Amniotic epithelial cell (primary cell): ENCODE measurements around the gene P4HA3.

GRCh38 chr11:73467450-73467992 lies 91.3 kb downstream of the RELT start:
- RRBS, result no CpG with 5 or more reads among the region's 3 CpGs

GRCh38 chr11:73598428-73598933 lies 569 bp upstream of the FAM168A start:
- RRBS, result no CpG with 5 or more reads among the region's 18 CpGs

DNA sequence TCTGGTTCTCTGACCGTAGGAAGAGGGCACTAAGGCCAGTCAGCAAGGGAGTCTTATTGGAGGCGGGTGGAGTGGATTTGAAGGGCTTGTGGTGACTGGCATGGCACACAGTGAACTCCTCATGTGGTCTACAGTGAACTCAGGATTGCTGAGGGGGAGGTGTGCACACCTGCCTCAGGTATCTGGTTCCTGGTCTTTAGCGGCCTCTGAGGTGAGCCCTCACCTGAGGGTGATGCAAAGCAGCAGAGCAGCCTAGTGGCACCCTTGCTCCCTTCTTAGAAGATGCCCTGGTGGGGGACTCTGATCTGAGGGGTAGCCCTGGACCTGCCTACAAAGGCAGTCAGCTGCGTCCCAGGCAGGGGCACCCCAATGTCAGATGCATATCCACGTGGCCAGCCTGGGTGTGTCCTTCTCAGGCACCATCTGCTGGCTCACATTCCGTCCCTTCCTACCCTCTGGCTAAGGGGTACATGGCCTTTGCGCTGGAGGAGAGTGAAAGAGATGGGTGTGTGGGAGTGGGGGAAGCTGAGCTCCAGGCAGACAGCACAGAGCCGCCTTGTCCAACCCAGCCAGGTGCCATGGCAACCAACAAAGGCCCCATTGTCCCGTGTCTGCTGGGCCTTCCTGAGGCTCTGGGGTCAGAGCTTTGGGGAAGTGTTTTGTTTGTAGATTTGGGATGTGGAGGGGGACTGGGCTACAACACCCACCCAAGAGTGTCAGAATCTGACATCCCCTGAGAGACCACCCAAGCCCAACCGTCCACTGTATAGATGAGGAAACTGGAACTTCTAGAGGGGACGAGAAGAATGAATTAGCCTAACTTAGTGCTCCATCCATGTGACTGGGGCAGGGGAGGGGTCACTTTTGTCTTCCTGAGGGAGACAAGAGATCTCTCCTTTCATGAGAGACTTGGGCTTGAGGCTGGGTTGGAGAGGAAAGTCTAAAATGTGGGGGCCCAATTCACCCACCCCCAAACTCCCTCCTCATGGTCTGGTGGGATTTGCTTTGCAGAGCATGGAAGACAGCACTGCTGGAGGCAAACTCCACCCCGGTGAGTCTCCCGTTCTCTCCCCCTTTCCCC lies 5.9 kb downstream of the PLEKHB1 start:
- RRBS, result no CpG with 5 or more reads among the region's 13 CpGs

GRCh38 chr11:73784895-73785165 lies 2.8 kb upstream of the MRPL48 start:
- RRBS, result no CpG with 5 or more reads among the region's 1 CpG

- RRBS, result no CpG with 5 or more reads among the region's 5 CpGs
Measured at GRCh38 chr11:73868924-73870004, 7.4 kb downstream of the COA4 start.

- RRBS, result no CpG with 5 or more reads among the region's 6 CpGs
Measured at GRCh38 chr11:73973997-73974743, 8.5 kb downstream of the UCP2 start.

- RRBS, result 97% methylated on average over 5 of the region's 14 CpGs
Measured at GRCh38 chr11:73976508-73977138, 6.0 kb downstream of the UCP2 start.

DNA sequence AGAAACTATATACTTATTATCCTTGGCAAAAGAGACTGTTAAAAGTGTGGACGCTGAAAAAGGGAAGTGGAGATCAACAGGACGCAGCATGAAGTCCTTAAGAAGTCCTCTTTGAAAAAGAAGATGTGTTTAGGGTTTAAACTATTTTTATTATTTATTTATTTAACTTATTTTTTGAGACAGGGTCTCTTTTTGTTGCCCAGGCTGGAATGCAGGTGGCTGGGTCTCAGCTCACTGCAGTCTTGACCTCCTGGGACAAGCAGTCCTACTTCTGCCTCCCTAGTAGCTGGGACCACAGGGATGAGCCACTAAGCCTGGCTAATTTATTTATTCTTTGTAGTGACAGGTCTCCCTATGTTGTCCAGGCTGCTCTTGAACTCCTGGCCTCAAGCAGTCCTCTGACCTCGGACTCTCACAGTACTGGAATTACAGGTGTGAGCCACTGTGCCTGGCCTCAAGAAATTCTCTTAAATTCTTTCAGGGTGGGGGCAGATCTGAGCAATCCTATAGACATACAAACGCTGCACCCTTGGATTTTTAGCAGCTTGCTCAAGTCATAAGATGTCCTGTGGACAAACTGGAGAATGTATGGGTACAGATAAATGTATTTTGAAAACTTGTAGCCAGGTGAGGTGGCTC lies 1.8 kb upstream of the UCP2 start:
- RRBS, result no CpG with 5 or more reads among the region's 4 CpGs

GRCh38 chr11:74005125-74005812 lies 3.6 kb downstream of the UCP3 start:
- RRBS, result no CpG with 5 or more reads among the region's 16 CpGs

GRCh38 chr11:74311333-74311858 lies at the start of gene P4HA3:
Gene P4HA3 (minus strand): TSS chr11:74311640.
- RRBS, result no CpG with 5 or more reads among the region's 58 CpGs

DNA sequence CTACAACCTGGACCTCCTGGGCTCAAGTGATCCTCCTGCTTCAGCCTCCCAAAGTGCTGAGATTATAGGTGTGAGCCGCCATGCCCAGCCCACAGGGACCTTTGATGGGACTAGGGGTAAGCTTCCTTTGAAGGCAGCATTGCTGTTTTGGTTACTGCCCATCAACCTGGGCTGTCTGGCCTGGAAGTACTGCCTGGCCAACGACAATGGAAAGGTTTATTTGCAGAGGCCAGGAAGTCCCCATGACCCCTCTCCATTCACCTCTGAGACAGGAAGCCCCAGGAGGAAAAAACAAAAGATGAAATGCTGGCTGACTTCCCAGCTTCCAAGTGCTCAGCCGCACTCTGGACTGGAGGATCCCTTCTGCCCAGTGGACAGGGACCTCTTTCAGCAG lies 32.9 kb upstream of the POLD3 start:
- RRBS, result no CpG with 5 or more reads among the region's 3 CpGs

DNA sequence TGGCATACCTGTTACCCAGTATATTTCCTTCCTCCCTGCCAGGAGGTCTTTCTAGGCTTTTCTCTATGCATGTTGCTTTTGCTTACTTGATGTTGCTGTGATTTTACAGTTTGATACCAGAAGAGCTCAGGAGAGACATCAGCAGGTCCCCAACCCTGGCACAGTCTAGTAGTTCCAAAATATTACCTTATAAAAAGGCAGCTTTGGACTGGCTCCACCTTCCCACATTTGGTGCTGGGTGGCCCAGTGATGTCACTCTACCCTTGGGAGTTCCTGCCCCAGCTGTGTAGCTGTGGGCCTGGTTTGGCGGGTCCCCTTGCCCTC lies 54.8 kb downstream of the CHRDL2 start:
- RRBS, result no CpG with 5 or more reads among the region's 1 CpG

DNA sequence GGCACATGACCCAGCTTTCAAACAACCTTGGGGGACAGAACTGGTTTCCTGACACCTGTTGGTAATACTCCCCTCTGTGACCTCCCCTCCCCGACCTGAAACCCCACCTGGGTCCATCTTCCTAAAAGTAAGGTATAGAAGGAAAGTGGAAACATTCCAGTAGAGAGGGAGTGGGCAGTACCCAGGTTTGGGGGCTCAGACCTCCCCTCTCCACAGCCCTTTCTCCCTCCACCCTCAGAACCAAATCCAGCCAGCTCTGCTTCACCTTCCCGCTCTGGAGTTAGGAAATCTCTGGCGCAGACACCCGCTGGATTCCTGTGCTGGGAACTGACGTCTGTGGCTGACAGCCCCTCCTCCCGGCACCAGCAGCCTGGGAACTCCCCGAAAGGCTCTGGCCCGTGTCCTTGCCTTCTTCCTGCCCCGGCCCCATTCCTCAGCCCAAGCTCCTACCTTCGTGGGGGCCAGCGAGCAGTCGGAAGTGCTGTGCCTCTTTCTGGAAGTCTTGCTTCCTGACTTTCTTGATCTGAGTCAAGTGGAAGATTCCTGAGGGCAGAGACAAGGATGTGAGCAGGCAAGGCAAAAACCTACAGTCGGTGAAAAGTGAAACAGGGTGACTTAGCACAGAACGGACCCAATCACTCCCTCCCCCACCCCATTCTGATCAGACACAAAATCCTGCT lies 34.3 kb downstream of the CHRDL2 start:
- RRBS, result 5% methylated on average over 4 of the region's 14 CpGs

DNA sequence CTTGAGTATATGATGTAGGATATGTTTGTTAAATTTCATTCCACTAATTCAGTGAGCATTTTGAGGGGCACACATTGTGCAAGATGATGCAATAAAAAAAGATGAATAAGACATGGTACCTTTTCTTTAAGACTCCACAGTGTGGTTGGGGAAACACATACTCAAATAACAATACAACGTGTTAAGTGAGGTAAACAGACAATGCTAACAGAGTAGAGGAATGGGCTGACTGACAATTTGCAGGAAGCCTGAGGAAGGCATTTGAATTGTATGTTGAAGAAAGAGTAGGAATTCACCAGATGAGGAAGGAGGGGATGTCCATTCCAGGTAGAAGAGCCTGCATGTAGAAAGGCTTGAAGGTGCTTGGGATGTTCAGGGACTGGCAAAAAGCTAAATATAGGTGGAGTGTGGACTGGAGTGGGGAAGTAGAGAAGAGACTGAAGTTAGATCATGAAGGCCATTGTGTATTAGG lies 6.8 kb downstream of the RNF169 start:
- RRBS, result no CpG with 5 or more reads among the region's 1 CpG

DNA sequence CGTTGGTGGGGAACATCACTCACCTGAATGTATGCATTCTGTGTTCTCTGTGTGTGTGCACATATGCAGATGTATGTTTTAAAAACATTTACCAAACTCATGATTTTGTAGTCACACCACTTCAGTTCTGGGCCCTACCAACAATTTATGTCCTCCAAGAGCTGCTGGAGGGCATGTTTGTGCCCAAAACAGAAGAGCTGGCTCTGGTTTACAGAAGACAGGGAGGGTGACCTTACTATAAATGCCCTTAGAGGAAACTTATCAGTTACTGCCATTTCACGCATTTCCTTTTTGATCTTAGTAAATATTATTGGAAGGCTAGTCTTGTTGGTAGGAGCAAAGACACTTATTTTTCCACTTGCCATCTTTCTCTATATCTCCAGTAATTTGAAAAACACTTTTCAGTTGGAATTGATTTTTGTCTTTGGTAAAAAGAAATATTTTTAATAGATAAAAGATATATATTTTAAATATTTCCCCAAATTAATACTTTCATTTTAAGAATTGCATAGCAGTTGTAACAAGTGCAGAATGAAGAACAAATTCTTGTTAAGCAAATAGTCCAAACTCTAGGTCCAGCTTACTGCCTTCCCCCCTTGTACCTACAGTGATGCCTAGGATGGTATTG lies 90.0 kb downstream of the RNF169 start:
- RRBS, result no CpG with 5 or more reads among the region's 2 CpGs

- RRBS, result no CpG with 5 or more reads among the region's 19 CpGs
Measured at GRCh38 chr11:75139963-75140642, 10.8 kb upstream of the SLCO2B1 start.

DNA sequence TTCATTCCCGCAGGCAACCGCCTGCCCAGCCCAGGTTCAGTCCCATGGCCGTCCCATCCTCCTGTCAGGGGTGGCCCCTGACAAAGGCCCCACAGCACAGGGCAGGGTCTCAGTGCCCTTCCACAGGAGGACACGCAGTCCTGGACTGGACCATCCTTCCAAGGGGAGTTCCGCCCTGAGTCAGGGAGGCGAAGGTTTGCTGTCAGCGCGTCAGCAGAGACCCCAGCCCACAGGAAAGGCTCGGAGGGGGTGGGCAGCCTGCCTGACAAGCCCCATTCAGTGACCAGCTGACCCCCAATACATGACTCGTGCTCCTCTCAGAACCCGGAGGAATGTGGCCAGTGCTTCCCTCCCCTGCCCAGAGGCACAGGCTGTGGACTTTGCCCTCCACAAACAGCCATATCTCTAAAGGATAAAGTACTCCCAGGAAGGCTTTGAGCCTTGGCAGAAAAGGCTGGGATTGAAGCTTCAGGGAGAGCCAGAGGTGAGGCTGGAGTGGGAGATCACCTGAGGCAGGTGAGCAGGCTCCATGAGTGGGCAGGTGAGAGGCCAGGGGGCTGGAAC lies 8.6 kb downstream of the SLCO2B1 start:
- RRBS, result no CpG with 5 or more reads among the region's 11 CpGs

GRCh38 chr11:75263287-75263705 lies 22.7 kb downstream of the TPBGL start:
- RRBS, result no CpG with 5 or more reads among the region's 7 CpGs

GRCh38 chr11:75303502-75304132 lies 47.8 kb downstream of the ARRB1 start:
- RRBS, result no CpG with 5 or more reads among the region's 11 CpGs

DNA sequence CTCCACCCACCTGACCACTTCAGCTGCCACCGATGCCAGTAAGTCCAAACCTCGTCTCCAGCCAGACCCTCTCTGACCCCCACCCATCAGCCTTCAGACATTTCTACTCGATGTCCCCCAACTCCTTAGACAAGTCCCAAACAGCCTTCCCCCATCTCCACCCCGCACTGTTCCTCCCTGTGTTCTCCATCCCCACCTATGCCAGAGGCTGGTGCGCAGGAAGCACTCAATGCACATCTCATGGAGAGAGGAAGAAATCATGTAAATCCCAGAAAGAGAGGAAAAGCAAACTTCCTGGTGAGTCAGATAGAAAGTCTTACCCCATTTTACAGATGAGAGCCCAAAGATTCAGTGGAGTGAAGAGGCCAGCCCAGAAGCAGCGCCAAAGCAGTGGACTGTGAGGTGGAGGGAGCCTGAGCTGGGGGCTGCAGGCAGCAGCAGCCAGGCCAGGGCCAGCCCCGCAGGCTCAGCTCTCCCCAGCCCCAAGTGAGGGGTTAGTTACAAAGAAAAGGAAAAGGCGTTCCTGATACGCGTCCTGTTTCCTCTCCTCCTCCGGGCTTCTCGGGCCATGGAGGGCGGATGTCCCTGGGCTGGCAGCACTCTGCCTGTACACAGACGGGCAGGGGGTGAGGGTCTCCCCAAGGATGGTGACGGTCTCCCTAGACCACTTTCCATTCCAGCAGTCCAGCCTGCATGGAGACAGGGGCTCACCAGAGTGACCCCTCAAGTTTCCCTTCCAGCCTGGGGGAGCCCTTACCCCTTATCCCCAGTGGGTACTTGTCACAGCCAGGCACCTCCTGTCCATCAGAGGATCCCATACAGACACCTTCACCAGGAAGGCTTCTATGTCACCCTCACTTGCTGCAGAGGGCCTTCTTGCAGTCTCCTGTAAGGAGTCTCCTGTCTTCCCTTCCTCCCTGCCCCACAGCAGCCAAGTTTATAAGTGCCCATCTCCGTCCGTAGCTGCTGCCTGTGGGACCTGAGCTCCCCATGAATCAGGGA lies 44.9 kb downstream of the ARRB1 start:
- RRBS, result no CpG with 5 or more reads among the region's 17 CpGs